Ileum (tissue), 1 donor: ENCODE results near the gene CYP2R1.

DNA sequence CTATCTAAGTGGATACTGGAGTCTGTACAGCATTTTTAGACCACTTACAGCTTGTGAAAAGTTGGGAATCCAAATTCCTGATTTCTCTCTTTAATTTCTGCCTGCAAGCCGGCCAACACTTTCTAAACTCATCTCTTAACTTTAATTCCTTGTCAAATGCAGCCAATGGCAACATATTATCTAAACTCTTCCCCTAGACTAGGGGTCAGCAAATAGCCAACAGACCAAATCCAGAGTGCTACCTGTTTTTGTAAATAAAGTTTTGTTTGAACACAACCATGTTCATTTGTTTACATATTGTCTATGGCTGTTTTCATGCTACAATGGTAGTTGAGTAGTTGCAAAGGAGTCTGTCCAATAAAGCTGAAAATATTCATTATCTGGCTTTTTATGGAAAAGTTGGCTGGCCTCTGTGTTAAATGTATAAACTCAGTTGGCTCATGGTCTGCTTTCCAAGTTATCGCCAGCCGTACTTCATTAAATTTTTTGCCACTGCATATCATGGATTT is 37.2 kb upstream of the RASSF10 start:
- PRO-cap = no peak

DNA sequence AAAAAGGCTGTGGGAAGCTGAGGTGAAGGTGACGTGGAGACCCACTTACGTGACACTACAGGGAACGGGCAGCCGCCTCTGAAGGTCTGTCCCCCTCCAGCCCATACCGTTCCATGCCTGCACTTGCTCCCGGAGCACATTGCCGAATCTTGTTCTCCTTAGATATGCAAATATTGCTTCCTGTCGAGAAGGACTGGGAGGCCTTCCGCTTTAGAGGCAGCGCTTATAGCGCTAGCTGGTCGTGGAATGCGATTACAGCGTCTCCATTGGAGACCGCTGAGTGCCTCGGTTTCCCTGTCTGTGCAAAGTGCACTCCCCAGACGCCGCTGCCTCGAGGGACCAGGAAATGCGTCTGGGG is 559 bp upstream of the RASSF10 start:
- PRO-cap = no peak

DNA sequence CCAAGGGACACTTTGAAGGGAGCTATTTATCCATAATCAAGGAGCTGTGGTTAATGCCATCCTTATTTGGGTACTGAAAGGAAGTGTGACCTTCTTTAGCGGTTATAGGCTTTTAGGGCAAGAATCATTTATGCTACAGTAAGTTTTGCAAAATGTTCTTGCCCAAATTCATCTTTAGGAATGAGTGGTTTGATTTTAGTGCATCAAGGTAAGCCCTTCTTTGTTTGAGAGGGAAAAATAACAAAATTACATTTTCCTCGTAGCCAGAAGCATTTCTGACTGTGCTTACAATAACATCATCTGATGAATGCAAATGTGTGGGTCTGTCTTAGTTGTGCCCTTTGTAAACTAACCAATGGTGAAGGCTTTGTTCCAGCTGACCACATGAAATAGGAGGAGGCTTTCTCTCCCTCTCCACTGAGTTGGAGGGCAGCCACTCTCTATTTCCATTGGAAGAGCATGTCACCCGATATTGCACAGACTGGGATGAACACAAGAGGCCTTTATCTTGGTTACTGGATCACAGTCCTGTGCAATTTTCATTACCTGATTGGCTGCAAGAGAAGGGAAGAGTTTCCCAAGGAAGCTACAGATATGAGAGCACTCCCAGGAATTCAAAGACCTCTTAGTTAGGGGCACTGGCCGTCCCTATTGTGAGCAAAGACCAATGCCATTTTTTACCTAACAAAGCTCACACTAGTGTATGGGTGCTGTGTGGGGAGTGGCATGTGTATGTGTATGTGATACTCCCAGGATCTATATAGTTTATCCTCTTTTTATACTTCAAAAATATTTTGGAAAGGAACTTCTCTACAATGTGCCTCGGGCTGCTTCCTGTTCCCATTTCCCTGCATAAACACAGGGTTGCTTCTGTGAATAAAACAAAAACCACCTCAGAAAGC is 126.2 kb downstream of the RASSF10 start:
- PRO-cap = no peak

DNA sequence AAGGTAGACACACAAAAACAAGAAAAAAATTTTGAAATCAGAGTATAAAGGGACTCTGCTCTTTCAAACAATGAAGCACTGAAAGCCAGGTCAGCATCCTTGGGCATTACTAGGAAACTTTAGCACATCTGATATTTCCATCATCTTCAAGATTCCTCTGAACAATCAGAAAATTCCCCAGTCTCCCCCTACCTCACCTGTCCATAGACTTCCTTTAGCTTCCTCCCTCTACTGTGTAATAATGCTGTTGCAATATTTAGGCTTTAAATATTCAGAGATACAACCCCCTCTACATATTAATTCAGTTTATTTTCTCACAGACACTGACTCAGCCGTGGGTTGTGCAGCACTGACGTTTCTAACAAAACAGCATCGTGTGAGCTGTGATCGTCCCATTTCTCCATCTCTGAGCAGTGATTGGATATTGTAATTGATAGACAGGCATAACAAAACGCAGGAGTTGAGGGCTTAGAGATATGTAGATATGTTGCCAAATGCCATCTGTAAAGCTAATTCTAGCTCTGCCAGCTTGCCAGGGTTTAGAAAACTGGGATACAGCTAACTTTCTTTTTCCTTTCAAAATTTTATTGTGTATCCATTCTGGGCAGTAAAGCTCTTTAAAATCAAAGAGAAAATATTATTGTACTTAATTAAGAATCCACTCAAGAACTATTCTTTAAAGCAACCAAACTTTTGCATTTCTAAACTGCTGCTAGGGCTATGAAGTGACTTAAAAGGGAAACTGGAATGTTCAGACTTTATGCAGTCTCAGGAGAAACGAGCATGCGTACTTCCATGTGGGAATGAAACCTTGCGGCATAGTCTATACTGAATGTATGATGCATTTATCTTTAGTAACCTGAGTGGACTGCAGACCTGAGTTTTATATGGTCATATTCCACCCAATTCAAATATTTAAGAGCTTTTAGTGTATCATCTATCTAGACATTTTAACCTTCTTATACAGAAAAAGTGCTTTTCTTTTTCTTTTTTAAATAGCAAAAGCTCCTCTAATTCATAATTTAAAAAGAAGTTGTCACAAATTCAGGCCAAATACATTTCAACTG is 22.8 kb downstream of the BTBD10 start:
- PRO-cap = no peak

DNA sequence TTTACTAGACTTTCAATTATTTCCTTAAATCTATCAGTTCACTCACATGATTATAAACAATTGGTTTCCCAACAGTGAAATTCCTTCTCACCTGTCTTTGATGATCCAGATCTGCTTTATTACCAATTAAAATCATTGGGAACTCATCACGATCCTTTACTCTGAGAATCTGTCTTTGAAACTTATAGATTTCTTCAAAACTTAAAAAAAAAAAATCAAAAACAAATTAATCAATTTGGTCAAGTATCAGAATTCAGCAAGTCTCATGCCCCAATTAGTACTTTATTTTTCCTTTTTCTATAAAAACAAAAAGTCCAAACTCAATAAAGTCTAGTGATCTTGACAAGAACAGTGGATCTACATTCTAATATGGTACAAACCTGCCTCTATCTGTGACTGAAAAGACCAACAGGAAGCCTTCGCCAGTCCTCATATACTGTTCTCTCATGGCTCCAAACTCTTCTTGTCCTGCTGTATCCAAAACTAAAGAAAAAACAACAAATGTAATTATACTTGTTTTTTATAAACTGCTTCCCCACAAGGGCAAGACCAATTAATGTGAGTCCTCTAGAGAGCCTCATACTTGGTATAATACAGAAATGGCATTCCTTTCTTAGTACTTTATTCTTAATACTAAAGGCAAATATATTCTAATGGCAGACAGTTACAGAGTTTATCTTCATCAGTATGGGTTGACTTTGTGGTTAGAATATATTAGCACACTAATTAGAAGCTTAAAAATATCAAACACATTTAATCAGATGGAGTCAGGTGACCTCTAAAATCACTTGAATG is 64.4 kb downstream of the RRAS2 start:
- PRO-cap = no peak

DNA sequence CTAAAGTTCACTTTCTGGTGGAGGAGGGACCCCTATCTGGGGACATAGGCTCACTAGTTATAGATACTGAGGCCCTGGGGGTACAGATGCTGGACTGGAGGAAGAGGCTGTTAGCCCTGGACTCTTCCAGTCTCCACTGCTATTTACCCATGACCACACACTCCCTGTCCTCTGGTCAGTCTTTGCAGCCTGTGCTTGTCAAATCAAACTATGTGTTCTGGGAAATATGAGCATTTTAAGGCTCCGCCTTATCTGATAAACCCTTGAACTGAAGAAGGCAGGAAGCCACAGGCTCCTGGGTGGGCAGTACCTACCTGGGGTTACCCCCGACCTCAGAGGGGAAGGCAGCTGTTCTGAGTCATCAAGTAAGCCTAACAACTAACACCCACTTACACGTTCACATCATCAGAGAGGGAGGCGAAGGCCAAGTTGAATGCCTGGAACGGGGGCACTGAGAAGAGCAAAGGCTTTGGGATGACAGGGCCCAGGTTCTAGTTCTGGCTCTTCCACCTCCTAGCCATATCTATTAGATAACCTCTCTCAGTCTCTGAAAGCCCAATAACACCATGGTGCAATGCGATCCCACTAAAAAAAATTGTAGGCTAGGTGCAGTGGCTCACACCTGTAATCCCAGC is 56.2 kb upstream of the RRAS2 start:
- PRO-cap = no peak

- PRO-cap = no peak
These were observed 60.4 kb upstream of the PDE3B start for GRCh38 chr11:14582870-14583890.

DNA sequence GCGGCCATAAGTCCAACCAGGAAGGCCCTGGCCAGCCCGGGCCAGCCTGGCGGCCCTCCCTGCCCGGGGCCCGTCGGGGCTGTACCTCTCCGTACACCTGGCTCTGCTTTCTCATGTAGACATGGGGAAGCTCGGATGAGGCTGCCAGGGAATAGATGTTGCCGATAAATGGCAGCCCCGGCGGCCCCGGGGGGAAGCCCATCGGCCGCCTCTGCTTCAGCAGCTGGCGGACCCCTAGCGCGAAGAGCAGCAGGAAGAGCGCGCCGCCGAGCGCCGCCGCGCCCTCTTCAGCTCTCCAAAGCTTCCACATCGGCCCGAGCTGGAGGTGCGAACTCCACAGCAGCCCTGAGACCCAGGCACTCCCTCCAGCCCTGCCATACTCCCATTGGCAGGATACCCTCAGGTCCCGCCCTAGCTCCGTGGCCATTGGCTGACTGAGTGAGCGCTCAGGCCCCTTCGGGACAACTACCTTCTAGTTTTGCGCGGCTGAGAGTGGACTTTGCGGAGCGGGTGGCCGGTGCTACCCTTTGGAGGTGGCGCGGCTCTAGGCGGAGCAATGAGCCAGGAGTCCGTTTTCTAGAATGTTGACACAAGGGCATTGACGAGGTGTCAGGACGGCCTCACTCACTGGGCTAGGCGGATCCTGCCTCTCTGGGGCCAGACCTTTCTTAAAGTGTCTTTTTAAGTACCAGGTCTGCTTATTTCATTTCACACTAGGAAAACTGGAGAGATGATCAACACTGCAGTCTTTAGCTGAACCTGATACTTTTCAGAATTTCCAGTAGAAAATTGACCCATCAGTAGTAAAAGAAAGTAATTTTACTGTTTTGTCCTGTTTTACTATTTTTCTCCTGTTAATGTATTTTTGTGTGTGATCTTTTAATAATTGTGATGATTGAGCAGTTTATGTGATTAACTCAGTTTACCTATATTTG is at the start of gene CYP2R1:
CYP2R1 (minus strand) TSS at position 336 of the 935 bp plus-strand sequence.
- PRO-cap = bidirectional peak, plus-strand start at position 601 of the sequence, minus-strand start at position 311 of the sequence

- PRO-cap = no peak
These were observed 30.8 kb downstream of the INSC start for GRCh38 chr11:15145573-15145914.

DNA sequence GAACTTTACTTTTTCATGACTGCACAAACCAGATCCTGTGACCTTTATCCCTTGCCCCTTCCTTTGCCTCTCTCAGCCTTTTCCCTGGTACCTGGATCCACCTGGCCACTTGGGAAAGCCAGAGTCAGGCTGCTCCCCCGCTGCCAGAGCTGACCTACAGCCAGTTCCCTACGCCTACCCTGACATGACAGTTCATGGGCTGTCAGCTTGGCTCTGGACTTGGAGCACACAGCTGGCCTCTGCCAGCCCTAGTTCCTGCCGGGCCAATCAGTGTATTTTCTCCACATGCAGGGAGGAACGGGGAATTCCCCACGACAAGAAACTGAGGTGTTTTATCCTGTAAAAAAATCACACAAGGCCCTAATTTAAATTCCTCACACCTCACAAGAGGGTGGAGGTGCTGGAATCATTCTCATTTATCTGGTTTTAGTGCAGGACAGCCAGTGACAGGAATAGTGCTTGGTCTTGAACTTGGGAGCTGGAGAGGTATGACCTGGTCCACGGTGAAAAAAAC is 382.7 kb downstream of the INSC start:
- PRO-cap = unidirectional peak, plus-strand start at position 100 of the sequence; unidirectional peak, plus-strand start at position 163 of the sequence

DNA sequence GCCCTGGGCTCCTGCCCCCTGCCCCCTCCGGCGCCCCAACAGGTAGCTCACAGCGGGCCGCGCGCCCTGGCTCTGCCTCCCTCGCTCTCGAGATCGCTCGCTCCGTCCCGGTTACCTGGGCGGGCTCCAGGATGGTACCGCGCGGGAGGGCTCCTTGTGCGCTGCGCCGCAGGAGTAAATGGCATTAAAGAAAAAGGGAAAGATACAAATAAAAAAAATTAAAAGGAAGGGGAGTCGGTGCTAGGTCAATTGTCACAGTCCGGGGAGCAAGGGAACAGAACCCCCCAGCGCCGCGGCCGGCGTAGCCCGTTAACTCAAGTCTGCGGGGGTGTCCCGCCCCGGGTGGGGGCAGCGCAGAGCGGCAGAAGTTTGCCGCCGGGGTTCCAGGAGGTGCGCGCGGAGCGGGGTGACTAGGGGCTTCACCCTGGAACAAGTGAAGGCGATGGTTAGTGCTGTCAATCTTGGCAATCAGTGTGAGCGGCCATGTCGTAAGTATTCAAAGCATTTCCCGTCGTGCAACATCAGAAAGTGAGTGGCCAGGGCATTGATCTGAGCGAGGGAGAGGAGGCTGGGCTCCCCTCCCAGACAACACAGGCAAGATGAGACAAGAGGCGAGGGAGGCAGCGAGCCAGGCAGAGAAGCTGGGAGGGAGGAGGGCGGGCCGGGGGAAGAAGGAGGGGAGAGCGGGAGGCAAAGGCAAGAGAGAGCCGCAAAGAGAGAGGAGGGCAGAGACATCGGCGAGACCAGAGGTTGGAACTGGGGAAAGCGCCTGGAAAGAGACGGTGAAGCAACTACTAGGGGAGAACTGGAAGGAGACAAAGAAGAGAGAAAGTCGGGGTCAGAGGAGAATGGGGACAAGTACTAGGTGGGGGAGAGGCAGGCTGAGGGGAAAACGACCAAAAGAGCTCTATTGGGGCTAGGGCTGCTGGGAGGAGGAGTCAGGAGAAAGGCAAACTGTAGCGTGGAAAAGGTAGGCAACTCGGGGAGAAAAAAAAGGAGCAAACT is 130.9 kb upstream of the C11orf58 start:
- PRO-cap = bidirectional peak, plus-strand start at position 681 of the sequence, minus-strand start at position 470 of the sequence

GRCh38 chr11:16814833-16815736 is 76.6 kb downstream of the C11orf58 start:
- PRO-cap = no peak

DNA sequence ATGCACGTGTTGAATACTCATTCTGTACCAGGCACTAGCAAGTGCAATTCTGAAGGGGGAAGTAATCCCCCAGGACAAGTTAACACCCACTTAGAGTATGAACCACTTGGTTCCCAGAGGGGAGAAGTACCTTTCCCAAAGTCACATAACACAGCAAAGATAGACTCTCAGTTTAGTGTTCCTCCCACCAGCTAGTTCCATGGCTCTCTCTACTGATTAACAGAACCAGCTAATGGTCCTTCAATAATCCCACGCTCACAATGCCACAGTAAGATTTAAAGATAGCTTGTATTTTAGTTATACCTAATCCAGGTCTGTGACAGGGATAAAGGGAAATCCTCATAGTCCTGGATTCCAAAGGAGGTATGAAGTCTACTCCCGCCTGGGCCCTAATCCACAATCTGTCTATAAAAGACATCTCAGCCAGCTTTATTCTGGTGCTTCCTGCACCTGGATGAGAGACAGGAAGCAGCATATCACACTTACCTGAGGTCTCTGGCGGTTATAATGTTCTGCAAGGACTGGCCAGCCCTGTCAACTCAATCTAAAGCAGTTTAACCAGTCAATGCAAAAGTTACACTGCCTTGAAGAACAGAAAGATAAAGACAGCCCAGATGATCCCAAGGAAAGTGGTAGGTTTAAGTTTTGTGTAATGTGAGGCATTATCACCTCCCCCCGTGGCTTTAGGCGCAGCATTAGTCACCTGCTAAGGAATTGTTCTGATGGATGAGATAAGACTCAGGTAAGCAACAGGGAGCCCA is 57.7 kb downstream of the PLEKHA7 start:
- PRO-cap = bidirectional peak, plus-strand start at position 452 of the sequence, minus-strand start at position 403 of the sequence

DNA sequence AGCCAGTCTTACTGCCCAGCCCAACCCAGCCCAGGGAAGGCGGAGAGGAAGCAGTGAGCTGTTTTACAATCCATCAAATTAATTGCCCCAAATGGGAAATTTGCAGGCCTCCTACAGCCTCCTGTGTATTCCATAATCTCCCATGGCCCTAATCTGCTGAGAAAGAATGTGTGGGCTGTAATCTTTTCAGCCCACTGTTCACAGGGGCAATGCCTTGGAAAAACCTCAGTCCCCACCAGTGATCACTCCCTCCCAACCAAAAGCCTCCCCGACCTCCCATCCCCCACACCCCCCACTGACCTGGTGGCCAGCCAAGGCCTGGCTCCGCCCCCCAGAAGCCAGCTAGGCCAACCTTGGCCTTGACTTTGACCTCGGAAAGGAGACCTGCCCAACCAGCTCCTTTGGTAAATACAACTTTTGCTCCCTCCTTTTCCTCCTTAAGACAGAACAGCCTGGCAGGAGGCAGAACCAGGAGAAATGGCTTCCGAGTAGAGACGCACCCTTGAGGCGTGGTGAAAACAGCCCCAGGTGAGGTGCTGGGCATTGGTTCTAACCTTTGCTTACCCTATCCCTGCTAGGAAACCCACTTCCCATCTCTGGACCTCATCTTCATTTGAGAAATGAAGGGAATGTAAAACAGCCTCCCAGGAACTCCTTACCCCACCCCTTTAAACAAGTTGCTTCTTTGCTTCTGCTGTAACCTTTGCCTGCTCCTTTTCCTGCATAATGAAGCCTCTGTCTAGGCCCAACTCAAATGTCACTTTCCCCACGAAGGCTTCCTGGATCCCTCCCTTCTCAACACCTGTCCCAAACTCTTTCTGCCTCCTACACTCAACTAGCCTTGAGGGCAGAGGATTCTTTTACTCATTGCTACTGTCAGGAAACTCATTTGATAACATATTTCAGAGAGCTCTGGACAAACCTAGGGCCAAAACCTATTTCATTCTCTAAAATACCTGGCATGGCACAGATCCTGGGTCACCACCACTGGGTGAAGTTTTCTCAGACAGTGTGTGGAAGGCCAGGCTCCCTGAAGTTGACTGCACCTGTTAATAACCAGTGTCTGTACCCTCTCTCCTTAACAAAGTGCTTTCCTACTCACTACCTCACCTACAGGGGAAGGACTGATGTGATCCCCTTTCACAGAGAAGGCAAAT is 26.9 kb downstream of the PLEKHA7 start:
- PRO-cap = unidirectional peak, plus-strand start at position 465 of the sequence

GRCh38 chr11:16992958-16994036 is 20.9 kb downstream of the PLEKHA7 start:
- PRO-cap = no peak

- PRO-cap = no peak
These were observed 2.5 kb downstream of the RPS13 start for GRCh38 chr11:17075026-17075270.

- PRO-cap = no peak
These were observed 64.4 kb downstream of the PIK3C2A start for GRCh38 chr11:17143381-17143725.

GRCh38 chr11:17224736-17225292 is 17.0 kb upstream of the PIK3C2A start:
- PRO-cap = no peak

DNA sequence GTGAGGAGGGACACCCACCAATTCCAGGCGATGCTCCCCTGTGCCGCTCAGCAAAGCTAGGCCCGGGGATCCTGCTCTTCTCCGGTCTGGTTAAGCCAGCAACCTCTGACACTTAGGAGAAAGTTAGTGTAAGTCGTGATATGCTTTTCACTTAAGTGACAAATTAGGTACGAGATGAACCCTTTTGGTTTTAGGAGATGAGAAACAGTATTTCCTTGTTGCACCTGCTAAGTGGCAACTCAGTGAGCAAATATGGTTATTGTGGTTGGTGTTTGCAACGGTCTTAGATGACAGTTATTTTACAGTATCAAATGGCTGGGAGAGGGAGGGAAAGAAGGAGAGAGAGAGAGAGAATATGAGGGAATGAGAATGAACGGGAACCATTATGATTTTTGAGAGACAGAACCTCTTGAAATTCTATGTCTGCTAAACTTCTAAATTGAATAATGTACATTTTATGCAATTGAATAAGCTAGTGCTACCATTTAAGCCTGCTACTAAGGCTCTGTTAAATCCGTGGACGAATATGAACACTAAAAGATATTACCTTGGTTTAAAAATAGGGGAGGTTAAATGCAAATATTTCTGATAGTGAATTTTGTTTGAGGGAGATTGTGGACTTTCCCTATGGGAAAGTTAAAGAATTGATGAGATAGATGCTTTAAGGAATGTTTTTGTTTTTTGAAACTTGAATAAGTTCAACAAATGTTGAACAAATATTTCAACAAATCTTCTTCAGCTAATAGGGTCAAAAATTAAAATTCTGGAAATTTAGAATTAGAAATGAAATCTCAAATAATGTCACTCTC is 835 bp downstream of the NUCB2 start:
- PRO-cap = no peak

DNA sequence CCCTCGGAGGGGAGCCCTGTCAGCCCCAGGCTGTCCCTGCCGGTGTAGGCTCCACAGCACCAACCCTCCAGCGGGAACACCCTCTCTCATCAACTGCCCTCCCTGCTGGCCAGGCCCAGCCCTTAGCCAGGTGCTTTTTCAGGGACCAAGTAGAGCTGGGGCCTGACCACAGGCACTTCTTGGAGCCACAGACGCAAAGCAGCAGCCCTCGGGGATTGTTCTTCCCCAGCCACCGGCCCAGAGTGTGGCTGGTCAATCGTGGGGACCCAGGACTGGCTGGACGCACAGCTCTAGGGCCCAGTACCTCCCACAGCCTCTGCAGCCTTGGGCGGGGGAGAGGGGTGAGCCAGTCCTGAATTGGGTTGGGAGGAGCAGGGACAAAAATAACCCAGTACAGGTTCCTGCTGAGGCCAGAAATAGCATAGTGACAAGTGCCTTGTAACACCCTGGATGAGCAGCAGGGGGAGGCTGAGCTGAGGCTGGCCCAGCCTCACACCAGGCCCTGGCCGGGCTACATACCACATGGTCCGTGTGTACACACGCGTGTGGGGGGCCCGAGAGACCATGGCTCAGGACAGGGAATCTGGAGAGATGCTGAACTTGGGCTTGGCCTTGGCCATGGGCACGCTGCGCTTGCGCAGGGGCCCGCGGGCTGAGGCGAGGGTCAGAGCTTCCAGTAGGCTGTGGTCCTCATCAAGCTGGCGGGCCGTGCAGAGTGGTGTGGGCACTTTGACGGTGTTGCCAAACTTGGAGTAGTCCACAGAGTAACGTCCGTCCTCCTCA is 1.9 kb downstream of the KCNJ11 start:
- PRO-cap = no peak